Rectum (tissue), 1 donor: ENCODE measurements around a stretch of chr5.

- PRO-cap: no peak
Measured at GRCh38 chr5:134202832-134203922, 22.7 kb downstream of the PPP2CA start.

DNA sequence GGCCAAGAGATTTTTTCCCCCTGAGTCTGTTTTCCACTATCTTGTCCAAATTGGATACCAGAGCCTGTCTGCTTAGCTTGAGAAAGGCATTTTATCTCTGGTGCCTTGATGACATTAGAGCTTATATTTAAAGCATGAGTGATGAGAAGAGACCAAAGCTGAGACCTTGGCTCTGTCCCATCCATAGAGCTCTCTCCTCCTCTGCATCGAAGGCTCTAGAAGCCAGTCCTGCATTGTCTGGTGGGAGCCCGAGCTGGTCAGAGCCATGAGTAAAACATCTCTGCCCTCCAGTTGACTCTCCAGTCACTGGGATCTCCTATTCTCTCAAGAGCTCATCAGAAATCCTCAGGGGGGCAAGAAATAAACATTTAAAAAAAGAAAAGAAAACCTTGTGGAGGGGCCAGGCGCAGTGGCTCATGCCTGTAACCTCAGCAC is 10.5 kb upstream of the PPP2CA start:
- PRO-cap: no peak

DNA sequence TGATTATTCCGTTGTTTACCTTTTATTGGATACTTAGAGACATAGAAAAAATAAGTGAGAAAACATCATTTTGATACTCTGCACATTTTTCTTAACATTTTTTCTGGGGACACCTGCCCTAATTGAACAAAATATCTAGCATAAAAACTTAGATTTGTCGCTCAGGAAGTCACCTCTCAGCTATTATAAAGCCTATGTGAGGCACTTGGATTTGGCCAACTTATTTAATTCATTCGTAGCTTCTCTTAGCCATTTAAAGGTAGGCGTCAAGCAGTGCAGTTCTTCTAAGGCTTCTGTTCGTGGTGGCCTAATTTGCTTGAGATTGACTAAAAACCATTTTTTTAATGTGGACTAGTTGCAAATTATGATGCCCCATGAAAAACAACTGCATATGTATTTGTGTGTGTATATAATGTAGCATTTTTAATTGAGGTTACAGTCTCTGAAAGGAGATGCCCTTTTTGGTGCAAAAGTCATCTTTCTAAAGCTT is 1.1 kb downstream of the UBE2B start:
- PRO-cap: no peak

DNA sequence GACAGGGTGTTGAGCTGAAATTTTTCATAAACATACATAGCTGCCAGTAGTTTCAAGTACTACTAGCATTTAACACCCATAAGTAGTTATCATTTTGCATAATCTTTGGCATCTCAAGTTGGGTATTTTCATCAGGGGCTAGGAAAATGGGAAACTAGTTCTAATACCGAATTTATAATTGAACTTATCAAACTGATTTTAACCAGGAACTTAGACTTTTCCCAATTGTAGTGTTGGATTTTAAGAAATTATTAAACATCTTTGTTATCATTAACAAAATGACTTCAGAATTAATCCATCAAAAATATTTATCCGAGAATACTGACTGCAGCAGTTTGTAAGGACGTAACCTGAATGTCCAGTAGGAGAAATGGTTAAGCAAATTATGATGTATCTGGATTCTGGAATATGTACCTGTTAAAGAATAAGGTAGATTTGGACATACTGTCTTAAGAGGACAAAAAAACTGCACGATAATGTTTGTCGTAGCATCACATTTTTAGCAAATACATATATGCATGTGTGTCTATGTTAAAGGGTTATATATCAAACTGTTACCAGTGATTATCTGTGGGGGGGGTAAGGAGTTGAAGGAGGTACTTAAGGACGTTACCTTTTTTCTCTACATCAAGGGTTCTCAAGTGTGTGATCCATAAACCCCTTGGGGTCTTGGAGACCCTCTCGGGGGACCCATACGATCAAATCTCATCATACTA is 5.8 kb downstream of the UBE2B start:
- PRO-cap: no peak

DNA sequence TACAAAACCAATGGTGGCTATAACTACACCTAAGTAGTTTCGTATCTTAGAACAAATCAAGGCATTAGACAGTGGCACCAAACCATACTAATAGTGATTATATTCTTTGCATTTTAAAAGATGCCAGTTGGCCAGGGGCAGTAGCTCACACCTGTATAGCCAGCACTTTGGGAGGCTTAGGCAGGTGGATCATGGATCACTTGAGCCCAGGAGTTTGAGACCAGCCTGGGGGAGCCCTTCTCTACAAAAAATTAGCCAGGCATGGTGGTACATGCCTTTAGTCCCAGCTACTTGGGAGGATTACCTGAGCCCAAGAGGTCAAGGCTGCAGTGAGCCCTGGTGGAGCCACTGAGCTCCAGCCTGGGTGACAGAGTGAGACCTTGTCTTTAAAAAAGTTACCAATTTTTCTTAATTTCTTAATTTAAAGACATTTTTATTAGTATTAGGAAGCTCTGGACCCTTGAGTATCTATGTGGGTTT is 6.5 kb downstream of the UBE2B start:
- PRO-cap: no peak

GRCh38 chr5:134445651-134446207 is 34.0 kb upstream of the CDKN2AIPNL start:
- PRO-cap: no peak

GRCh38 chr5:134459208-134459617 is 47.5 kb upstream of the CDKN2AIPNL start:
- PRO-cap: no peak

DNA sequence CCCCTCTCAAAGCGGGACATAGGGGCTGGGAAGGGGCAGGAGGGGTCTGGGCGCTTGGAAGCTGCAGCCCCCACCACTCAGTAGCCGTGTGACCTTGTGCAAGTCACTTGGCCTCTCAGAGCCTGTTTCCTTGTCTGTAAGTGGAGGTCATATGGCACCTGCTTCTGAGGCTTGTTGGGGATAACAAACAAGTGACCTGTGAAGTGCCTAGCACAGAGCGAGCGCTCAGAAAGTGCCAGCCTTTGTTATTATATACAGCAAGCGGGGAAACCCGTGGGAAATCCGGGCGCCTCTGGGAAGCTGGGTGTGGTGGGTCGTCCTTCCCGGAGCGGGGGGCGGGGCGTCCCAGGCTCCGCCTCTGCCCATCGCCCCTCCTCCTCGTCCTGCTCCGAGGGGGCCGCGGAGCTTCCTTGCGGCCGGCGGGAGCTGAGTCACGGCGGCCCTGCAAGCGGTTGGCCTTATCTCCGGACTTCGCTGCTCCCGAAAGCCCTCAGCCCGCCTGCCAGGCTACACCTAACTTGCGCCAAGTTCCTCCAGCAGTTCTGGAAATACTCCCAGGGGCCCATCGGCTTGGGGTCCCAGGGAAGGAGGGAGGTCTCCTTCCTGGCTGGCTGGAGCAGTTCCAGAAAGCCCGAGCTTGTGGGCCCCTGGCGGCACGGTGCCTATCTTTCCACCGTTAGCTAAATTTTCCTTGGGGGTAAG is 54.0 kb upstream of the CDKN2AIPNL start:
- PRO-cap: bidirectional peak, plus-strand start at position 391 of the sequence, minus-strand start at position 294 of the sequence

- PRO-cap: no peak
Measured at GRCh38 chr5:134567956-134568494, 42.6 kb downstream of the JADE2 start.

DNA sequence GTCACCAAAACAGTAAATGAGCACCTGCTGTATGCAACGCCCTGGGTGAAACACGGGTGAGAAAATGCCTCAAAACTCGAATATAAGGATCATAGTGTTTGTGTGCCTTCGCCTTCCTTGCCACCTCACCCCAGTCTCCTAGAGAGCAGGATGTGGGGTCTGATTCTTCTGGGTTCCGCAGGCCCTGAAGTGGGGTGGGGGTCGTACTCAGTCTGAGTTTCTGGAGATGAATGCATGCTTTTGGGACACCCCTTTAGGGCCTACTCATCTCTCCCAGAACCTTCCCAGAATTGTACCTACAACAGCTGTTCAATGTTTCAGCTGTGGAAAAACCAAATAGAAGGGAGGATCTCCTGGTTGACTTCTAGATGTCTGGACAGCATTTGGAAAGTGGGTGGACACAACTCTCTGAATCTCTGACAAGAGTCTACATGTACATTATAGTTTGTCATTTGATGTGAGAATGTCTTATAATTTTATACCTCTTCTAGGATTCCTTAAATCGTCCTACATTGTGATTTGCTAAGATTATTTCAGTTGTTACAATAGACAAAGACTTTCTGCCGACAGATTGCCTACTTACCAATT is 889 bp downstream of the SEC24A start:
- PRO-cap: unidirectional peak, minus-strand start at position 140 of the sequence

GRCh38 chr5:134846601-134847132 is 899 bp downstream of the C5orf24 start:
- PRO-cap: no peak

DNA sequence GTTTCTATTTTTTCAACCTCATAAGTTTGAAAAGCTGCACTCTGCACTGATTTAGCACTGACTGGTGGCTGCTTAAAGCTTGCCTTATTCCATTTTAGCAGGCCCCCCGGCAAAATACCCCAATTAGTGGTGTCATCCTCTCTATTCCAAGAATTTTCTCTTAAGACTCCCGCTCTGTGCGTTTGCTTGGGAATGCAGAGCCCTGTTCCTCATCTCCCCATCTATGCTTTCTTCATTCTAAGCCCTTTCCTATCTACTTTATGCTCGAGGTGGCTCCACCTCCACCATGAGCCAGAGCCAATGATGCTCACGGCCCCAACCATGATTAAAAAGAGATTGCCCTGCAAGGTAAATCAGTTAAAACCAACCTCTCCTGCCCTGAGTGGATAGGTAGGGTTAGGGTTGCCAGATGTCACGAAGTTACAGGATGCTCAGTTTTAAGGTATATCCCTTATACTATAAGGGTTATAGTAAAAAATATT is 715 bp upstream of the TXNDC15 start:
- PRO-cap: no peak

DNA sequence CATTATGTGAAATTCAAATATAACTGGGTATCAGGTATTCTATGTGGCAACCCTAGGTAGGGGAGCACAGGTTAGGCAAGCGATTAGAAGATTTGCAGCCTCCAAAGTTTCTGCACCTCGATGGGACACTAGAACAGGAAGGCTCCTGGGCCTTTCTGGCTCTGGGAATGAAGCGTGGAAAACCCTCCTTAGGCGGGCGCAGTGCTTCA is 370 bp upstream of the TXNDC15 start:
- PRO-cap: no peak

DNA sequence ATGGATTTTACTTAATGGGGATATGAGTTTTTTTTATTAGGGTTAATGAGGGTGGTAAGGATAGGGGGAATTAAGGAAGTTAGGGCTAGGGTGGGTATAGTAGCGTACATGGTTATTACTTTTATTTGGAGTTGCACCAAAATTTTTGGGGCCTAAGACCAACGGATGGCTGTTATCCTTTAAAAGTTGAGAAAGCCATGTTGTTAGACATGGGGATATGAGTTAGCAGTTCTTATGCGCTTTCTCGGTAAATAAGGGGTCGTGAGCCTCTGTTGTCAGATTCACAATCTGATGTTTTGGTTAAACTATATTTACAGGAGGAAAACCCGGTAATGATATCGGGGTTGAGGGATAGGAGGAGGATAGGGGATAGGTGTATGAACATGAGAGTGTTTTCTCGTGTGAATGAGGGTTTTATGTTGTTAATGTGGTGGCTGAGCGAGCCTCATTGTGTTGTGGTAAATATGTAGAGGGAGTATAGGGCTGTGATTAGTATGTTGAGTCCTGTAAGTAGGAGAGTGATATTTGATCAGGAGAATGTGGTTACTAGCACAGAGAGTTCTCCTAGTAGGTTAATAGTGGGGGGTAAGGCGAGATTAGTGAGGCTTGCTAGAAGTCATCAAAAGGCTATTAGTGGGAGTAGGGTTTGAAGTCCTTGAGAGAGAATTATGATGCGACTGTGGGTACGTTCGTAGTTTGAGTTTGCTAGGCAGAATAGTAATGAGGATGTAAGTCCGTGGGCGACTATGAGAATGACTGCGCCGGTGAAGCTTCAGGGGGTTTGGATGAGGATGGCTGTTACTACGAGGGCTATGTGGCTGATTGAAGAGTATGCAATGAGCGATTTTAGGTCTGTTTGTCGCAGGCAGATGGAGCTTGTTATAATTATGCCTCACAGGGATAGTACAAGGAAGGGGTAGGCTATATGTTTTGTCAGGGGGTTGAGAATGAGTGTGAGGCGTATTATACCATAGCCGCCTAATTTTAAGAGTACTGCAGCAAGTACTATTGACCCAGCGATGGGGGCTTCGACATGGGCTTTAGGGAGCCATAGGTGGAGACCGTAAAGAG is 21.7 kb downstream of the PCBD2 start:
- PRO-cap: no peak

- PRO-cap: no peak
Measured at GRCh38 chr5:135029092-135030137, 4.6 kb downstream of the PITX1 start.

DNA sequence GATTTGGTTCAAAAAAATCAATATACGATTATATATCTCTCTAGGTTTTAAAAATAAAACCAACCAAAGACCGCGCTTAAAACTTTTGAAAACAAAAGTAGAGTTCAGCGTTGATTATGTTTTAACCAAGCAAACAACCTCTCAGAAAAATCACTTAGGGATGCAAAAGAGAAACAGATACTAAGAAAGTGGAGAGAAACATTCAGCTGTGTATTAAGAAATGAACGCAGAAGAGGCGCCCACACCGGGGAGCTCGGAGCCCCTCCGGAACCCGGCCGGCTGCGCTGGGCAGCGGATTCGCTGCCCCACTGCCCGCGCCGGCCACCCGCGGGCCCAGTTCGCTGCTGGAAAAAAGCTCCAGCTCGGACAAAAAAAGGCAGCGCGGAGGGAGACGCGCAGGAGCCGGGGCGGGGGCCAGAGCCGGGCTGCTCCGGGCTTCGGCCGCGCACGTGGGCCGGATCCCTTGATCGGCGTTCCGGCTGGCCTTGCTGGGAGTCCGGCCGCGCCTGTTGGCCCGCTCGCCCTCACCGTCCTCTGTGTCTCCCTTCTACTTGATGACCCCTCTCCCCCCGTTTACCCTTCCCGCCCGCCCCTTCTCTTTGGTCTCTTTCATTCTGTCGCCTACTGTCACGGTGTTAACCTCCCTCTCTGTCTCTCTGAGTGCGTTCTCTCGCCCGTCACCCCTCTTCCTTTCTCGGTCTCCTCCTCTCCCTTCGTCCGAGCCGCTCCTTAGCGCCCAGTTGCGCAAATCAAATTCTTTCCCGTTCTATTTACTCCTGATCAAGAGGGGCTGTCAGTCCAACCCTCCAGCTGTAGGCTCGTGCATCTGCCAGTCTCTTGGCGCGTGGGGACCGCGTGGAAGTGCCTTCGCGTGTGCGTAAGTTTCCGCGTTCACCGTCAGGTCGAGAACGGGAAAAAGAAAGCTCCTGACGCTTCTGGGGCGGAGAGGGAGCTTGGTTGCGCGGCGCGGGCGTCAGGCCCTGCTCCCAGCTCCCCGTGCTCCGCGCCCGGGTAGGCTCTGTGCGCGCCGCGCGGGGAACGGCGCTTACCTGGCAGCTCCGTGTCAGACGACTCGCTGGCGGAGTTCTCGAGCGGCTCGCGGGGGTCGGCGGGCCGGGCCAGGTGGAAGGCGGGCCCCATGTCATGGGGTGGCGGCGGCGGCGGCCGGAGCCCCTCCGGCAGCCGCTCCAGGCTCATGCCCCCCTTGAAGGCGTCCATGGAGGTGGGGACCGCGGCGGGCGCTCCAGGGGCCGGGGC is 936 bp downstream of the PITX1 start:
- PRO-cap: unidirectional peak, plus-strand start at position 229 of the sequence; bidirectional peak, plus-strand start at position 835 of the sequence, minus-strand start at position 693 of the sequence

GRCh38 chr5:135035038-135035425 is 1.0 kb upstream of the PITX1 start:
- PRO-cap: no peak

DNA sequence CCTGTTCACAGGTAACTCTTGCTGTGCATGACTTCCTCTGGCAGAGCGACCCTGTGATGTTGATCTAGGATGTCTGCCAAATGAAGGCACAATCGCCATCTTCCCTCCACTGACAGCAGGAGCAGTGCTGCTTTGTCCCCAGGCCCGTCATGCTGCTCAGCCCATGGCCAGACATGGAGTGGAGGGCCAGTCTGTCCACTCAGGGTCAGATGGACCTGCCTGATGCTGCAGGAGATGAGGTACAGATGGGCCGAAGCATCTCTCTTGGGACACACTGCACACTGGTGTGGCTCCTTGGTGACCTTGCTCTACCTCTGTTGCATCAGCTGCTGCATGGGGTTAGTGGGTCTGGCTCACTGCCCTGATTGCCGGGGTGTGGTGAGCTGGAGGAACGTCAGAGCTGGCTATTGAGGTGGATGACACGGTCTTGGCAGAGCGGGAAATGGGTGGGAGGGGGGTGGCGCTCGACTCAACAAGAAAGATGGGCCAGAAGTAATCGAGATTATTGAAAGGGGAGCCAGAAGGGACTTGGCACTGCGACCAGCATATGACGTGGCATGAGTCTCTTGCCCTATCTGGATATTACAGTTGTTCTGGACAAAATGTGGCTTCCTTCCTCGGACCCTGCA is 101.8 kb upstream of the PITX1 start:
- PRO-cap: no peak

- PRO-cap: no peak
Measured at GRCh38 chr5:135140542-135141152, 106.6 kb upstream of the PITX1 start.

DNA sequence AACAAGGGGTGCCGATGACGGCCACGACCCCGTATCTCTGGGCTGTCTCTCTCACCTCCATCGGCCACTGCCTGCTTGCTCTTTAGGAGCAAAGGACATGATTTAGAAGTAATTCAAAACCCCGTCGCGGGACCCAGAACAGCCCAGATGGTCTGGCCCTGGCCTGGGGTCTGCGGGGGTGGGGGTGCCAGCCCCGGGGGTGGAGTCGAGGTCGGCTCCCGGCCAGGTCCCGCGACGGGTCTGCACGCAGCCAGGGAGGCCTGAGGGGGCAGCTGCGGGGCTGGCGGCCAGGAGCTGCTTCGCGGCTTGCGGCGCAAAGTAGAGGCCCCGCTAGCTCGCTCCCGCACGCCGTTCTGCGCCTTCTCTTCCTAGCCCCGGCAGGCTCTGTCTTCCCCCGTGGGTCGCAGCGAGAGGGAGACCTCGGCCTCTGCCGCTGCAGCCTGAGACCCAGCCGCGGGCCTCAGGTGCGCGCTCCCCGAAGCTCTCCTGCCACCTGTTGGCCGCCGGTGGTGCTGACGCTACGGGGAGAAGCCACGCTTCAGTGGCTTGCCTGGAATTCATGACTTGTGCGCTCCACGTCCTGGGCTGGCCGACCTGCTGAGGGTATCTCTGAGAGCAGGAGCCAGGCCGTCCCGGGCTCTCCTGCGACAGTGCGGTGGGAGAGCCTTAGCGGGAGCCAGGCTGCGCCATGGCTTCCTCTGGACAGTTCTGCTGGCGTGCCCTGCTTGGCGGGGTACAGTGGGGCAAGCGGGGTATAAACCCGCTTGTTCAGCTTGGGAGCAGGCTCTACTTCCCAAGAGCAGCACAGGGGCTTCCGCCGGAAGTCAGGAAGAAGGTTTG is 157.2 kb upstream of the PITX1 start:
- PRO-cap: unidirectional peak, minus-strand start at position 386 of the sequence